ENCODE data around the genes SLC22A1, SLC22A2 and SLC22A3.

DNA sequence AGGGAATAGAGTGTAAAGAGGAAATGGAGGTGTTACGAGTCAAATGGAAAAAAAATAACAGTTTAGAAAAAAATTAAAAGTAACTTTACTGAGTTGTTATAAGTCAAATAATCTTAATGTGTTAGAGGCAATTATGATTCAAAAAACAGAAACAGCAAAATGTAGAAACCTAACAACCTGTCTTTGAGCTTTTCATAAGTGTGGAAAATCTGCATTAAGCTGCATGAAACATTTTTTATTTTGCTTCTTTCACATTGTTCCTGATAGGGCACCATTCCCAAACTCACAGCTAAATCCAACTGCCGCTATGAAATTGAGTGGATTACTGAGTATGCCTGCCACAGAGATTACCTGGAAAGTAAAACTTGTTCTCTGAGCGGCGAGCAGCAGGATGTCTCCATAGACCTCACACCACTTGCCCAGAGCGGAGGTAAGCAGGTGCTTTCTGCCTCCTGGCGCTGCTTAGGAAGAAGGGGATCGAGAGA lies 63.4 kb downstream of the IGF2R start:
- PRO-cap = no peak

DNA sequence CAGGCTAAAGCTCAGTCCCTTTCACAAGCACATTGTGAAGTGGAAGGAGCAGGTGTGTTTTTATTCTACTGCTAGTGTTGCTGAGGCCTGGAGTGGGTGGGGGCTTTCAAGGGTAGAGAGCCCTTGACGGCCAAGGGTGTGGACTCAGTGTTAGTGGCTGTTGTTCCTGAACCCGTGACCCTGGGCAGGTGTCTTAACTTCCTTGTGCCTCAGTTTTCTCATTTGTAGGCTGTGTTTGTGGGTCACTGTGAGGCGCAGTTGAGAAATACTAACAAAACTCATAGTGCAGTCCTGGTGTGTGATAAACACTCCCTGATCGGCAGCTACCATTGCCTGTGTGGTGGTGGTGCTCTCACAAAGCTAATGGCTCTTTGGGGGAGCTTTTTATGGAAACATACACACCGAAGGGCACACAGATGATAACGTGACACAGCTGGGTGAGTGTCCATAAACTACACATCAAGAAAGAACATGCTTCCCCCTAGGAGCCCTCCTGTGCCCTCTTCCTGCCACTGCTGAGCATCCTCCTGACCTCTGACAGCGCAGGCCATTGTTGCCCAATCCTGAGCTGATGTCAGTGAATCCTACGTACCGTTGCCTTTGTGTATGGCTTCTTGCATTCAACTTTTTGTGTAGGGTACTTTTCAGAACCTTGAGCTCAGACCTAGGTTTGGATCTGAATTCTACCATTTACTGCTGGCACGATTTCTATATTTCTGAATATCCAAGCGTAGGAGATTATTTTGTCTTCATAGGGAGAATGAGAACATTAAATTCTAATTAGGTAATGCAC lies 65.9 kb upstream of the SLC22A1 start:
- PRO-cap = no peak

DNA sequence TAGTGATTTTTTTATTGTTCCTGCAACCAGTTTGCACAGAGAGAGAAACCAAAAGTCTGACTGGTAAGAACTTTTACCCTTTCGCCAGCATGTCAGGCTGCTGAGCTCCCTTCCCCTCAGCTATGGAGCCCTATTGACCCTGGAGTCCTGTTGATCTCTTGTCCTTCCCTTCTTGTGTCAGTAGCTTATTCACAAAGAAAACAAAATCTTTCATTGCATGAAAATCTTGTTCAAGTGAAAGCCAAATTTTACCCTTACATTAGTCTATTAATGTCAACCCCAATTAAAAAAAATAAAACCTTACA lies 1.5 kb upstream of the SLC22A1 start:
- PRO-cap = no peak

GRCh38 chr6:160121426-160122424 lies at the start of gene SLC22A1:
Gene SLC22A1, plus strand, starts transcription at chr6:160121815.
- PRO-cap = no peak

GRCh38 chr6:160124793-160125402 lies 3.3 kb downstream of the SLC22A1 start:
- PRO-cap = no peak

DNA sequence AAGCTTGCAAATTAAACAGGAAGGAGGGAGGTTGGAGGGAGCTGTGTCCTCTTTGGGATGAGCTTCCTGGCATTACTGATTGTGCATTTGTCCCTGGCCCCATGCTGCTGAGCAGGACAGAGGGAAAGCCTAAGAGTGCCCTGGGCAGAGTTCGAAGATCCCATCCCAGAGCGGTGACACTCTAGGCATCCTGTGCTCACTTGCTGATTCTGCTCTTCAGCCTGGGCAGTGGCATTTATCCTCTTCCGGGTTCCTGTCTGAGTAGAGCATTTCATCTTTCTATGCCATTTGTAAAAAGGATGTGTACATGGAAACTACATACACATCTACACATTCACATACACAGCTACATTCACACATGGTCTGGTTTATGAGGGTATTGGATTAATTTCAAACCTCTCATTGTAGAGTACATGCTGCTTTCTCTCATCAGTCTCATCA lies 40.6 kb downstream of the SLC22A1 start:
- PRO-cap = no peak

GRCh38 chr6:160258707-160259248 lies at the start of gene SLC22A2:
Gene SLC22A2, minus strand, starts transcription at chr6:160258821.
- PRO-cap = no peak

DNA sequence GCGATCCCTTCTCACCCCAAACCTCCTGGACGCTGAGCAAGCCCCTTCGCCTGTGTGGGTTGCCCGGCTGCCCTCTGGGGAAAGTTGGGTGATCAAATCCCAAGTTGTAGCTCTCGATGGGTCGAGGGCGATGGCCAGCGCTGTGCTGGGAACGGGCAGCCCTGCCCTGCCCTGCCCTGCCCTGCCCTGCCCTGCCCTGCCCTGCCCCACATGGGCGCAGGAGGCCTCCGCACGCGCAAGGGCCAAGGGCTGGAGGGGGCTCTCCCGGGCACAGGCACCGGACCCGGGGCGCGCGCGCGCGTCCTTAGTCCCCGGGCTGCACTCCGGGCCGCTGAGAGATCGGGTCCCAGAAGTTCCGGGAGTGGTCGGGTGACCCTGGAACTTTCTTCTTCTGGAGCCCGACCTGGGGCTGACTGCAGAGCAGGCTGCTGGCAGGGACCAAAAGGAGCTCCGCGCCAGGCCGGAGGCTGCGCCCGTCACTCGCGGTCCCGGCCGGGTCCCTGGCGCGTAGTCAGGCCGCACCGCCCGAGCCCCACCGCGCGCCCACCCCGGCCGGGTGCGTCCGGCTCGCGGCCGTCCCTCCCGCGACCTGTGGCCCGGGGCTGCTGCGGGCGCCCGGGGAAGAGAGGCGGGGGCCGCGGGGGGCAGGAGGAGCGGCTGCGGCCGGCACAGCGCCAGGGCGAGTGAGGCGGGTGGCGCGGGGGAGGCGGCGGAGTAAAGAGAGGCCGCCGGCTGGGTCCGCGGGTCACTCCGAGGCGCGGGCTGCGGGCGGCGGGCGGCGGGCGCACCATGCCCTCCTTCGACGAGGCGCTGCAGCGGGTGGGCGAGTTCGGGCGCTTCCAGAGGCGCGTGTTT lies at the start of gene SLC22A3:
SLC22A3 (plus strand) TSS at position 748 of the 855 bp plus-strand sequence.
- PRO-cap = bidirectional peak, plus-strand start at position 748 of the sequence, minus-strand start at position 591 of the sequence

- PRO-cap = no peak
These were observed 1.0 kb downstream of the SLC22A3 start for GRCh38 chr6:160349107-160349684.

GRCh38 chr6:160431430-160431890 lies 83.3 kb downstream of the SLC22A3 start:
- PRO-cap = no peak

- PRO-cap = no peak
These were observed 5.5 kb upstream of the PLG start for GRCh38 chr6:160696430-160697021.

- PRO-cap = no peak
These were observed 135.2 kb downstream of the PLG start for GRCh38 chr6:160837280-160837608.

GRCh38 chr6:161034141-161034640 lies 42.6 kb downstream of the MAP3K4 start:
- PRO-cap = no peak

DNA sequence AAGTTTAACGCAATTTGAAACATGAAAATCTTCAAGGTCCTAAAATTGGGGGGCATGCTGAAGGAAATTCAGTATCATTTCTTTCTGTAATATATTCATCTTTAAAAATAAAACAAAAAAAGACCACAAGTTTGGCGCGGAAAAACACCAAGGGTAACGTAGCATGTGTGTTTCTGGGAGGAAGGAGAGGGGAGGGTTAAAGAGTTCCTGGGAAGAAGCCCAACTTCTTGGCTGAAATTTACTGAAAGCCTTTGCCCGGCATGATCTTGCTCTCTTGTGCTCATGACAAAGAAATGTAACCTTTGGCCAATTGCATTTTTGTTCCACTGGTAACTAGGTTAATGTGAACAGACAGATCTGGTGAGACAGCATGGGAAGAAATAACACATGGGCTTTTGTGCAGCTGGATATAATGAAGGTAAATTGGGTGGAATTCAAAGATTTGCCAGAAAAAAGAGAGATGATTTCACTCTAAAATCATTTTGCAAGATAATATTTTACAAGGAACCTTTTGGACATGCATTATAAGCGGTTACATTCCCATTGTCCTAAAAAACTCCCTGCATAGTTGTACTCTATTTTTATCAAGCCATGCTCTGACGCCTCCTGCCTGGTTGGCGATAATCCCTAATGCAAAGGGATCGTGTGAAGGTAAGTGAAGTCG lies 161.0 kb upstream of the AGPAT4 start:
- PRO-cap = no peak

DNA sequence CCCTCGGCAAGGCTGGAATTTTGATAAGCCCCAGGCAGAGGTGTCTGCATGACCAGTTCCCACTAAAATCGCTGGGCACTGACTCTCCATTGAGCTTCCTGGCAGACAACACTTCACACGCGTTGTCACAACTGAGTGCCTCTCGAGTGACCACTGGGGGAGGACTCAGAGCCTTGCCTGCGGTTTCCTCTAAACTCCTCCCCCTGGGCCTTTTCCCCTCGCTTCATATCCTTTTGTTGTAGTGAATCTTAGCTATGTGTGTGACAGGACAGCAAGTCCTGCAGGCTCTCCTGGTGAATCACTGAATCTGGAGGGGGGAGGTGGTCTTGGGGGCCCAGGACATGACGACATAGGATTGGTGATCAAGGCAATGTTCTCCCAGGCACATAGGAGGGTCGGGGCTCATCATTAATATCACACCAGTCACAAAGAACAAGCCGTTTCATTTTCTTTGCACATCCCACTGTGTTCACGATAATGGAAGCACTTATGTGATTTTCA lies 670.8 kb downstream of the PRKN start:
- PRO-cap = no peak

- PRO-cap = no peak
These were observed 328.2 kb upstream of the QKI start for GRCh38 chr6:163086107-163086843.

DNA sequence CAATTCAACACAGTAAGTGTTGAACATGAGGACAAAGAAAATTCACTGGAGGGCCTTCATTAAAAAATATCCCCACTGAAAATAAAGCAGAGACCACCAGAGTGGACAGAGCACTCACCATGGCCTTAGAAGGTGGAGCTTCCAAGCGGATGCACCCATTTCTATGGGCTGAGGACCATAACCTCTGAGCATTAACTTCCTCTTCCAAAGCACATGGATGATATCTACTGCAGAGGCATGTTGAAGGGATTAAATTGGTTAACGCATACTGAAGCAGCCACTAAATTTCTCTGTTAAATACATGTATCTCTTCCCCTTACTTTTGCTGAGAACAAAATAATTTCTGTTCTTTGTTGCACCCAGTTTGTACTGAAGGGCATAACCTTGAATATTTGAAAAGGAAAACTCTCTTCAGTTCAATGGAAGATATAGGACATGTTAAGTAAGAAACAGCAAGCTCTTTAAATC lies 204.1 kb upstream of the QKI start:
- PRO-cap = no peak

DNA sequence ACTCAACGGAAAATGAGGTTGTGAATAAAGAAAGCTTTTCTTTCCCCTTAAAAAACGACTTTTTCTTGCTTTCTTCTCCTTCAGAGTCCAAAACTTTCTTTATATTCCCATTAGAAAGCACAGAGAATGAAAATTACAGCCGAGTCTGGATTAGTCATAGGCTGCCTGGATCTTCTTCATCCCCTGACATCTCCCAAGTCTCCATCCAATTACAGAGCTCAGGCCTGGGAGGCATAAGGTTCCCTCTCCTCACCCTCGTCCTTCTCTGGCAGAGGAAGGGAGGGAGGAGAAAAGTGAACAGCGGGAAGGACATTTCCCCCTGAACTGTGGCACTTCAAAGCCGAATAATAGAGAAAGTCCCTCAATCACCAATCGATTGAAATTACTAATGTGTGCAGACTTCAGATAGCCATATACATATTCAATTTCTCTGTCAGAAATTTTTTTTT lies 28.0 kb upstream of the QKI start:
- PRO-cap = no peak

DNA sequence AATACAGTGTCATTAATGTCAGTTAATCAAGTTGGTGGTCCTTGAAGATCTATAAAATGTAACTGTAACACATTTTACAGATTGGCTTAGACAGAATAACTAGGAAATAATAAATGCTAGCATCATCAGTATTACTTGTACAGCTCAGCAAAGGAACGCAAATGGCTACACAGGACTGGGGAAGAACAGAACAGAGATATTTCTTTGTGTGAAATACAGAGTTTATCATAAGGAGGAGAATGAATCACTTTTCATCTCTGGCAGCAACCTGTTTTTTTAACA lies 8.2 kb upstream of the QKI start:
- PRO-cap = no peak

- PRO-cap = no peak
These were observed 68.4 kb downstream of the QKI start for GRCh38 chr6:163482849-163483475.

Data from sternocleidomastoid (tissue), 1 donor.